Prostate gland (tissue), 2 donors: ENCODE results near the gene RALBP1.

- PRO-cap = no peak
- RAMPAGE, long total RNA, 2 experiments = no peak in any of the 2 experiments
These were observed 1.5 kb upstream of the RAB12 start for GRCh38 chr18:8607764-8608193.

GRCh38 chr18:8701580-8702091 lies 3.7 kb upstream of the MTCL1 start:
- PRO-cap = no peak
- RAMPAGE, long total RNA, 2 experiments = no peak in any of the 2 experiments

- PRO-cap = no peak
- RAMPAGE, long total RNA, 2 experiments = no peak in any of the 2 experiments
These were observed 41.3 kb downstream of the MTCL1 start for GRCh38 chr18:8746727-8747054.

DNA sequence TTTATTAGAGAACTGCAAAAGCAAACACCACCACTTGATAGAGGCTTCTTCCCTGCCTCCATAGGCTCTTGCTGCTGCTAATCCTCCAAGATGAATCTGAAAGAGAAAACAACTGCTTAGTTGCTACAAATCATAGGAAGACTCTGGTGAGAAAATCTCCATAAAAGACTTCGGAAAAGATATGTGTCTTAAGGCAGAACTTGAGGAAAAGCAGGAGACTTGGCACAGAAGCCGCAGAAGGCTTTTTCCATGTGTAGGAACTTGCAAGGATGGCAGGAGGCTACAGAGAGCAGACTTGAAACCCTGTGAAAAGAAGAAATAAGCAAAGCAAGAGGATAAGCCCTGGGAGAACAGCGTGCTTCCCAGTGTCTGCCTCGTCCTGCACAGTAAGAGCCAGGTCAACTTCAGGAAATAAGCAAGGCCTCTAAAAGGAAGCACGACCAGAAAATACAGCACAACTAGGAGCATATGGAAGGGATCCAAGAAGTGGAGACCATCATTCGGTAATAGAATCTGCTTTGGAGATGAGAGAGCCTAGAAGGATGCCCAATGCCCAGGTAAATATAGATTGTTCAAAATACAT lies 128.2 kb upstream of the NDUFV2 start:
- PRO-cap = no peak
- RAMPAGE, long total RNA, 2 experiments = no peak in any of the 2 experiments

- PRO-cap = no peak
- RAMPAGE, long total RNA, 2 experiments = no peak in any of the 2 experiments
These were observed 103.7 kb upstream of the NDUFV2 start for GRCh38 chr18:8998545-8999364.

DNA sequence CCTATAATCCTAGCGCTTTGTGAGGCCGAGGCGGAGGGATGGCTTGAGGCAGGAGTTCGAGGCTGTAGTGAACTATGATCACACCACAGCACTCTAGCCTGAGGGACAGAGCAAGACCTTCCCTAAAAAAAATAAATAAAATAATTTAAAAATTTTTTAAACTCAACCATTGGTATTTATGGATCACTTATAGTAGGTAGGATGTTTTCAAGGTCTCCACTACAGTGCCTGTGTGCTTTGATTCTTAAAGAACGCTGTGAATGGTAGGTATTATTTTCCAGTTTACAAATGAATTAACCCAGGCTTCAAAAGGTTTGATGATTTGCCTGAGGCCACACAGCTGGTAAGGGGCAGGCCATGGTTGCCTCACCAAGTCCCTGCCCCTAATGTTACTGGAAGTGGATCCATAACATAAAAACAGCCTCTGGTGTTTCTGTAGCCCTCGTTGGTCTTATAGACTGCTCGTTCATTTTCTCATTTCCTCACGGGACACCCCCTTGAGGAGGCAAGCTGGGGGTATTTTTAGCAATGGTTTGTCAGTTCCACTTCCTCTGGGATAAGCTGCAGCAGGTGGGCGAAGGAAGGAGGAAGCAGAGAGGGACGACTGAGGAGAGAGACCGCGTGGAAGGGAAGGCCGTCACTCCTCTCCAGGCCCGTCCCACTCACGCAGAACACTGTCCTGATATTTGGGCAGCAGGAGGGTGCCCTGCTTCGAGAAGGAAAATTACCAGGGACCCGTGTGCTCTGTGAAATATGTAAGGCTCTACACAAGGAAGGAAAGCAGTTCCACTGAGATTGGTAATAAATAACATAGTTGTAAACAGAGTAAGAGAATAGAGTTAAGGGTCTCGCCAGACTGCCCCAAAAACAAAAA lies 32.9 kb upstream of the NDUFV2 start:
- PRO-cap = no peak
- RAMPAGE, long total RNA, 2 experiments = no peak in any of the 2 experiments

DNA sequence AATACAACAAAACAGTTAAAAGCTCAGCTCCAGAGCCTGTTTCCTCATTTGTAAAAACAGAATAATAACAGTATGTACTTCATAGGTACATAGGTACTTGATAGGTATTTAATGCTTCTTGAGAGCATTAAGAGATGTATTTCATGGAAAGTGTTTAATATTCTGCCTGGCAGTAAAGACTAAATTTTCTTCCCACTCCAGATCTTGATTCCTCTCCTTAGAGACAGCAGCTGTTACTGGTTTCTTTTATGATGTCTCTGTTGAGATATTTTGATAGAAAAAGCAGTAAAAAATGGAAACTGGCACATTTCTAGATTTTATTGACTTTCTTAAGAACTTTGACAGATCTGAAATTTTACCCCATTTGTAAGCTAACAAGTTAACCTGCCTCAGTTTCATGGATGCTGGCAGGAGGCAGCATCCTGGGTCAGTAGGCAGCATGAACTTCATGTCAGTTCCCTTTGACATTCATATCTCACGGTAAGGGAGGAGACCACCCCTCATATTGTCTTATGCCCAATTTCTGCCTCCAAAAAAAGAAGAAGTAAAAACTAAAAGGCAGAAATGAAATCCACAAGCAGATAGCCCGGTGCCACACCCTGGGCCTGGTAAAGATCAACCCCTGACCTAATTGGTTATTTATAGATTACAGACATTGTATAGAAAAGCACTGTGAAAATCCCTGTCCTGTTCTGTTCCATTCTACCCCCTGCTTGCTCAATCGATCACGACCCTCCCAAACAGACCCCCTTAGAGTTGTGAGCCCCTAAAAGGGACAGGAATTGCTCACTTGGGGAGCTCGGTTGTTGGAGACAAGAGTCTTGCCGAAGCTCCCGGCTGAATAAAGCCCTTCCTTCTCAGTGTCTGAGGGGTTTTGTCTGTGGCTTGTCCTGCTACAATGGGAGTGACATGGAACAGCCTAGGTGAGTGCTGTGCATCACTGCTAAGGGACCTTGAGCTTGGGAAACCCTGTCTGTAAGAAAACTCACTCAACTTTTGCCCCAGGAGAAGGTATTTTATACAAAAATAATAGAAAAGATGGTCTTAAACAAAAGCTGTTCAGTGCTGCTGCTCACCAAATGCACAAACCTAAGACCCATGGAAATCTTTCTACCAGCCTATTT lies 10.9 kb downstream of the NDUFV2 start:
- PRO-cap = no peak
- RAMPAGE, long total RNA, 2 experiments = no peak in any of the 2 experiments

DNA sequence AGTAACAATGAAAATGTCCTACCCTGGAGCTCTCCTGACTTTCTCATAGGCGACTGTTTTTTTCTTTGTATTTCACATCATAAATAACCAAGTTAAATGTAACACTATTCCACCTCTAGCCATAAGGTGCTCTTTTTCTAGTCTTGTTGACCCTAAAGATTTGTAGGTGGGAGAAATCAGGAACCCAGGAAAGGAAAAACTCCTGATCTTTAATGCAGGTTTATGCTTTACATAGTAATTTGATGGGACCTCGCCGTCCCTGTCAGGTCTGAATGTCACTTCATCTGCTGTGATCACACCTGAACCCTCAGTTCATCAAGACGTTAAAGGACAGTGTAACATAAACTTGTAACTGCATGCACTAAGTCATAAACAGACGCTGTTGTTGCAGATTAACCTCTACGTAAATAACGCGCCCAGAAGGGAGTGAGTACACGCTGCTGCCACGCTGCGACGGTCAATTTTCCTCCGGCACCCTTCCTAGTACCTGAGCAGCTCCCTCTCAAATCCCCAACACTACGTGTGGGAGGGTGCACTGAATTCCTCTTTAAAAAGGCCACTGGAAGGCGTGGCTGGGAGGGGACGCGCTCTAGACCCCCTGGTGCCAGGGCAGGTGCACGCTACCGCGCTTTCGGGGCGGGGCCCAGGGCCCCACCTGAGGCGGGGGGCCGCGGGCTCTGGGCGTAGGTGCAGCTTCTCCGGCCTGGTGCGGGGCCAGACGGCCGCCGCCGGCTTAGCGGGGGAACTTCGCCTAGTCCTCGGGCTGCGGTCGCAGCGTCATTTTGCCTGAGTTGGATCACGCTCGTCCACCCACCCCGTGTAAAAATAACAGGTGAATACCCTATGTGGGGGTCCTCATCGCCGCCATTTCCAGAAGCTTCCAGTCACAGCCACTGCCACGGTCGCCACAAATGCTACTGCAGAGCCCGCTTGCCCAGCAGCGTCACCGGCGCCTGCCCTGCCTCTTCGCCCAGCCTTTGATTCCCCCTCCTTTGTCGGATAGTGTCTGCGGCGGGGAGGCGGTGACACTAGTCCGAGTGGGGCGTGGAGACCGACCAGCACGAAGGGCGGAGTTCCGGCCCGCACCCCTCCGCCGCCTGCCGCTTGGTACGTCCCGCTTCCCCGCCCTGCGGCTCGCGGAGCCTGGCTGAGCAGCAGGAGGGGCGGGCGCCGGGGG lies 669 bp upstream of the ANKRD12 start:
- PRO-cap = unidirectional peak, plus-strand start at position 460 of the sequence; bidirectional peak, plus-strand start at position 658 of the sequence, minus-strand start at position 522 of the sequence; bidirectional peak, plus-strand start outside the sequence, minus-strand start at position 979 of the sequence
- RAMPAGE, long total RNA, 2 experiments = no peak in any of the 2 experiments

DNA sequence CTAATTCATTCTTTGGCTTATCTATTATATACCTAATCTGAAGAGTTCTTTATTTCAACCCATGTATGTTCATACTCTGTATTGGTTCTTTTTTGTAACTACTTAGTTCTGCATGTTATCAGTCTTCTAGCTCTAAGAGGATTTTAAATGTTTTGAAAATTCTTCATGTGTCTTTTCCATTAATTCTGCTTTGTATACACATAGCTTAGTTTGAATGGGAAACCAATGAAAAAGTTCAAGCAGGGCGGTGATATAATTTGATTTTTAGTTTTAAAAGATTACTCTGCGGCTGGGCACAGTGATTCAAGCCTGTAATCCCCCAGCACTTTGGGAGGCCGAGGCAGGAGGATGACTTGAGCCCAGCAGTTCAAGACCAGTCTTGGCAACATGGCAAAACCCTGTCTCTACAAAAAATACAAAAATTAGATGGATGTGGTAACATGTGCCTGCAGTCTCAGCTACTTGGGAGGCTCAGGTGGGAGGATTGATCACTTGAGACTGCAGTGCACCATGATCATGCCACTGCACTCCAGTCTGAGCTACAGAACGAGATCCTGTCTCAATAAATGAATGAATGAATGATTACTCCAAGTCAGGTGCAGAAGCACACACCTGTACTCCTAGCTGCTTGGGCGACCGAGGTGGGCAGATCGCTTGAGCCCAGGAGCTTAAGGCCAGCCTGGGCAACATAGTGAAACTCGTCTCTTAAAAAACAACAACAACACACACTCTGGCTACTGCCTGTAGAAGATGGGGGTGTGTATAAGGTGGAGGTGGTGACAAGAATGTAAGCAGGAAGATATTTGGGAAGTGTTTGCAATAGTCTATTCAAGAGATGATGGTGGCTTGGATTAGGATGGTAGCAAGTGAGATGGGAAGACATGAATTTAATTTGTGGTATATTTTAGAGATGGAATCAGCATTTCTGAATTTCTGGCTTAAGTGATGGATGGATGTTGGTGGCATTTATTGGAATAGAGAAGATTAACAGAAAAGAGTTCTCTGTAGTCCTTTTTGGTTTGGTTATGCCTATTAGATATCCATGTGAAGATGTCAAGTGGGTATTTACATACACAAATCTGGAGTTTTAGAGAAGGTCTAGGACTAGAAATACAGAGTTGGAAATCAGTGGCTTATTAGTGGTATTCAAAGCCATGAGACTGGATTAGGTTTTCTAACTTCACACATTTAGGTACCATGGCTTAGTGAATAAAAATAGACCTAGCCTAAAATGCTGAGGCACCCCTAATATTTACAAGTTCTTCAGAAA lies 17.7 kb downstream of the ANKRD12 start:
- PRO-cap = no peak
- RAMPAGE, long total RNA, 2 experiments = no peak in any of the 2 experiments

GRCh38 chr18:9254484-9255065 lies 80.0 kb upstream of the TWSG1 start:
- PRO-cap = no peak
- RAMPAGE, long total RNA, 2 experiments = no peak in any of the 2 experiments

GRCh38 chr18:9255109-9256225 lies 79.1 kb upstream of the TWSG1 start:
- PRO-cap = no peak
- RAMPAGE, long total RNA, 2 experiments = no peak in any of the 2 experiments

- PRO-cap = no peak
- RAMPAGE, long total RNA, 2 experiments = no peak in any of the 2 experiments
These were observed 46.4 kb upstream of the RALBP1 start for GRCh38 chr18:9428787-9429406.

GRCh38 chr18:9475330-9476068 lies at the start of gene RALBP1:
Gene RALBP1 (plus strand): TSS chr18:9475513.
- PRO-cap = bidirectional peak, plus-strand start at chr18:9475548, minus-strand start at chr18:9475217; bidirectional peak, plus-strand start at chr18:9475925, minus-strand start at chr18:9475799
- RAMPAGE, long total RNA, 2 experiments = start-site peak on the plus strand in 2 of 2 experiments, at chr18:9475615-9475663 at its widest, 41 to 98 reads per replicate

DNA sequence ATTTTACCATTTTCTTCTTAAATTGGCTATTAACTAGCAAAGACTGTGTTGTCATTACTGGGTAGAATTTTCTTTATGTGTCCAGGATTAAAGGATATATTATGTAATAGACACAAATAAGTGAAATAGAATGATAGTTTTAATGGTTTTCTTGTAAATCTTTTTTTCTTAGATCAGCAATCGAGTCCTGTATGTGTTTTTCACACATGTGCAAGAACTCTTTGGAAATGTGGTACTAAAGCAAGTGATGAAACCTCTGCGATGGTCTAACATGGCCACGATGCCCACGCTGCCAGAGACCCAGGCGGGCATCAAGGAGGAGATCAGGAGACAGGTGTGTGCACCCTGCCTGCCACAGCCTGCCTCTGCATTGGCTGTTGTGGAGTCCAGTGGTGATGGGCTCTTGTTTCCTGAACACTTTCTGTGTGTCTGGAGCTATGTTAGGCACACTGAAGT lies 49.1 kb downstream of the RALBP1 start:
- PRO-cap = no peak
- RAMPAGE, long total RNA, 2 experiments = no peak in any of the 2 experiments

DNA sequence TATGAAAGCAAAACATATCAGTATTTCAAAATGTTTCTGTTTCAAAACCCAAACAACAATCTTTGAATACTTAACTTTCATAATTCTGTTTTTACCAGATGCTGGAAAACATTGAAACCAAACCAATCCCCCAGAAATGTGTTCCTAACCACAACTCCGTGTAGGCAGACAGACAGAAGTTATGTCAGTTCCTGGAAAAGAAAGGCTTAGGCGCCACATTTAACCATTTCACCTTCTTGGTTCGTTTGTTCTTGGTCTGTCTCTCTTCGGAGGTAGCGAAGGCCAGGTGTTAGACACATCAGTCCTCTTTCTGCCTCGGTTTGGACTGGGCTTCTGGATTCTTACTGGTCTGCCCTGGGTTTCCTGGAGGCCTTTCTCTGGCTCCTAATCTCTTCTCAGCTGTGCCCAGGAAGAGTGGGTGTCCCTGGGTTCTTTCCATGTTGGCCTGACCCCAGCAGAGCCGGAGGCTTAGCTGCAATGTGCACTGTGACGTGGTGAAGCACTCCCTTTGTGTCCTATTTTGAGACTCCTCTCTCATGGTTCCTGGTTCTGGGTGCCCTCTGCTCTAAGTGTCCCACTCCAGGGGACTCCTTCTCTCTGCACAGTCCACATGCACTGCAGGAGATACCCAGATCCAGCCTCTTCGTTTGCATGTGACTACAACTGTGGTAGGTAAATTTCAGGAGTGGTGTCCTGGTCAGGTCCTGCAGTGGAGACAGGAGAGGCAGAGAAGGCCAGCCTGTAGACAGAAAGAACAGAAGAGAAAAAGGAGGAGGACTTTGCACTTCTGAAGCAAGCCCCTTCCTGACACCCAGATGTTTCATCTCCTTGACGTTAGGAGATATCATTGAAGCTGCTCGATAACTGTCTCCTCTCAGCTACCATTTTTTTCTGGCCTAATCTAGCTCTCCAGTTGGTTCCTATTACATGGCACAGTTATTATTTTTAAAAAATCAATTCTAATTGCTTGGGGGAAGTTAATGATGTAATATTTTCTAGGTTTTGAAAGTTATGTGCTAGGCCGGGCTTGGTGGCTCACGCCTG lies 22.9 kb upstream of the RAB31 start:
- PRO-cap = no peak
- RAMPAGE, long total RNA, 2 experiments = no peak in any of the 2 experiments

GRCh38 chr18:9710218-9710702 lies 2.2 kb downstream of the RAB31 start:
- PRO-cap = no peak
- RAMPAGE, long total RNA, 2 experiments = no peak in any of the 2 experiments

GRCh38 chr18:9715949-9716360 lies 7.9 kb downstream of the RAB31 start:
- PRO-cap = no peak
- RAMPAGE, long total RNA, 2 experiments = no peak in any of the 2 experiments

GRCh38 chr18:9741522-9742668 lies 33.8 kb downstream of the RAB31 start:
- PRO-cap = no peak
- RAMPAGE, long total RNA, 2 experiments = no peak in any of the 2 experiments

DNA sequence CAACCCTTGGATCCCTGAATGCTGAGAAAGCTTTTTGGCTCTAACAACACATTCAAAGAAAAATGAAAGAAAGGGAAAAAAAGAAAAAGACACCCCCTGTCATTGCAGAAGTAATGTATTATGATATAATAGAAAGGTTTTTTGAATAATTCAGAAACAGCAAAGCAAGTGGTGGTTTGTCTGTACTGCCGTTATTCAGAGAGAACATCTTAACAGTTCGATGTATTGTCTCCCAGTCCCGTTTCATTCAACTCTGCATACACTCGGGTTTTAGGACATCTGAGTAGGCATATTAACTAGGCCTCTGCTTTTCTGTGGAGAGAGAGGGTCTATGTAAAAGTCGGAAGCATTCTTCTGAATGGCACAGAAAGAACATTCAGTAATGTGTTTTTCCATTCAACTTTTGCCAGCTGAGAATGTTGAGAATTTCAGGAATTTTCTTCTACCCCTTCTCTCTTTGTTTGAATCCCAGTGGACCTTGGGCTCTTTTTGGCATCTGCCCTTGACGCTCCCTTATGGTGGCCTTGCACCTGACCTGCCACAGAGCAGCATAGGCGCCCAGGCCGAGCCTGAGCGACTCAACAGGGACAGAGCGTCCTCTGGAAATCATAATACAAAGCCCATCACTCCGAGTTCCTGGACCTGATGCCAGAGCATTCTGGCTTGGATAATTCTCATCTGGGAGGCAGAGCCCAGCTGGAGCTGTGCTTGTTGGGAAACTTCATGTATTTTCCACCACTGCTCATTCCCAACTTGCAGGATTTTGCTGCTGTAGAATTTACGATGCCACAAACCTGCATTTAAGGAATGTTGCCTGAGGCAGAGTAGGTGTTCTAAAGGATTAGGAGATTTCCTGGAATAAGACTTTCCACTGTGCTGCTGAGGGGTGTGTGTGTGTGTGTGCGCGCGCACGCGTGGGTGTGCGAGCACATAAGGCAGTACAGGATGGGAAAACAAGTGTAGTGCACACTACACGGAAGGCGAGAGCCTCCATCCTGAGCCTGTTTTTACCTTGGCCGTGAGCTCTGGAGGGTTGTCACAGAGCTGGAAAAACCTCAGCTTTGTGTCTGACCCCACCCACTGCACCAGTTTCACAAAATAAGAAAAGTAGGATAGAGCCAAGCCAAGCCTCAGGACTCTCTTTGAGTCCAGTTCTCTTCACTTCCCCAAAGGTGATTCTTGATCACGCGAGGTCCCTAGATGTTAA lies 77.2 kb upstream of the TXNDC2 start:
- PRO-cap = unidirectional peak, plus-strand start at position 938 of the sequence
- RAMPAGE, long total RNA, 2 experiments = no peak in any of the 2 experiments

- PRO-cap = no peak
- RAMPAGE, long total RNA, 2 experiments = no peak in any of the 2 experiments
These were observed 19.4 kb downstream of the VAPA start for GRCh38 chr18:9933200-9933718.